Suprapubic skin (tissue), 4 donors: ENCODE measurements around the genes IDH3B, TMEM239 and ITPA.

DNA sequence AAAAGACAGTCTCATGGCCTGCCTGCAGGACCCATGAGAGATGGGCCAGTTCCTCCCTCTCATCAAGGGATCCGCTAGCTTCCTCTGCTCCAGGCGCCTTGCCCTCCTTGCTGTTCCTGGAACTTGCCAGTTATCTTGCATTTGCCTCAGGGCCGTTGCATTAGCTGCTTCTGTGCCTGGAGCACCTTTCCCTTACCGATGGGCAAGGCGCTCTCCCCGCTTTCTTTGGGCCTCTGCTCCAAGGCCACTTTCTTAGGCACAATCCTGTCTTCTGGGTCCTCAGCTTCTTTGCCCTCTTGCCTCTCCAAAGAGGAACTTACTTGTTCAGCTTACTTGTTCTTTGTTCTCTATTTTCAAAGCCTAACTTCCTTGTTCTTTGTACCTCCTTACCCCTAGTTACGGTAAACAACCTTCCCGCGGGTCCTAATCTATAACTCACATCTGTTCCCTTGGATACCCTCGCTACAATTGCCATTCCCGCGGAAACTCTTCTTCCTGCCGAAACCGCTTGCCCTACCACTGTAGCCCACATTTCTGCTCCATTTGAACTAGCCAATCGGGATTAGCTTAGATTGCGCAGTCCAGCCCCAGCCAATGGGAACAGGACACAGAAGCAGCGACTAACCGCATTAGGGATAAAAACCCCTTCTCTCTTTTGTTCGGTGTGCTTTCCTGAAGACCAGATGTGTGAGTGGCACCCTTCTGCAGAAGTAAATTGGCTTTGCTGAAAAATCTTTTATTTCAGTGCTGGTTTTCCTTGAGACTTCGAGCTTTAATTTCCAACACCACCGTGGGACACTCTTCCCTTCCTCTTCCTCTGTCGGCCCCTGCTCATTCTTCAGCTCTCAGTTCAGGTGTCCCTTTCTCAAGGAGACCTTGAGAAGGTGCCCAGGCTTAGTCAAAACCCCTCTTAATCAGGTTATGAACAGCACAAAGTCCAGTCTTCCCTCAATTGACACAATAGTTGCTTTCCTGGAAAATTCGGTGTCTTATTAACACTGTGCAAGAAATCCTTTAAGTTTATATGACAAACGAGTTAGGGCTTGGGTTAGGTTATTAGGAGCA lies 1.1 kb upstream of the NSFL1C start:
- PRO-cap: unidirectional peak, plus-strand start at position 665 of the sequence
- RAMPAGE, long total RNA, 4 experiments: no peak in any of the 4 experiments

DNA sequence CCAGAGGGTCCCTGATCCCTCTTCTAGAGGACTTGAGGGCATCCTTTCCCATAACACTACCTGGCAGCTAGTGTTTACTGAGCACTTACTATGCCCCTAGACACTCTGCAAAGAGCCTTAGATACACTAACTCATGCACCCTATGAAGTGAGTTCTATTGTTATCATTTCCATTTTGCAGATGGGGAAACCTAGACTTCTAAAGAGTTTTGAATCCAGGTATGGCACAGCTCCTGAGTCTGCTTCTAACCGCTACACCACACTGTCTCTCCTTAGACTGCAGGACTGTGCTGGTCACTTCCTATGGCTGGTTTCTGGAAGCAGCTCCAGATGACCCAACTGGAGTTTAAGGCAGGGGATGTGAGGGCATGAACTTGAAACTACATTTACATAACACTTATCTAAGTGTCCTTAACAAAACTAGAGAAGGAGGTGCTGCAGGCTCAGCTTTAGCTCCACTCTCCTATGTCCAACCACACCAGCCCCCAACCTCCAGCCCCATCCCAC lies 2.2 kb upstream of the NSFL1C start:
- PRO-cap: no peak
- RAMPAGE, long total RNA, 4 experiments: no peak in any of the 4 experiments

DNA sequence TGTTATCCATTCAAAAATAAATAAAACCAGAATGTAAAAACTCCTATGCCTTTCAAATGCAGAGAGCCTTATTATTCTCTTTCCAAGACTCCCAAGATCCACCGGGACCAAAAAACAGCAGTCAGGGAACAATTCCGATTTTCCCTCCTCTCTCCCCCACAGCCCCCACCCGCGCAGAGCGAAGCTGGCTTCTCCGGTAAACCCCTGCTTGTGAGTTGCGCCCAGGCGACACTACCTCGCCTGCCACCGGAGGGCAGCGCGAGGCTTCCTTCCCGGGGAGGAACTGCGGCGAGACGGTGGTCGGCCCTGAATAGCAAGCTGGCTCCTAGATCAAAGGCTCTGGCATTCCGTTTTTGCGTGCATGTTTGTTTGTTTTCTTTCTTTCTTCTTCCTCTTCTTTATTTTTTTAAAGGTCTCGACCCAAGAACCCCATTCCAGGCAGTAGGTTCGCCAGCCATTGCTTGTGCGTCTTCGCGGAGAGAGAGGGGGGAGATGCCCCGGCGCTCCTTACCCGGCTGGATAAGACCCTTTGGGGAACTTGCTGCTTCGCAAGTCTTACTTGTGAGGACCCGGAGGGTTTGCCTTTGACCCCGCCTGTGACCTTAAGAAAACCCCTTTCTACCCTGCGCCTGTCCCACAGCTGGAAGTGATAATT lies 92.8 kb upstream of the SIRPA start:
- PRO-cap: no peak
- RAMPAGE, long total RNA, 4 experiments: no peak in any of the 4 experiments

GRCh38 chr20:1839824-1840529 lies 55.2 kb upstream of the SIRPA start:
- PRO-cap: unidirectional peak, plus-strand start at chr20:1840086
- RAMPAGE, long total RNA, 4 experiments: start-site peak on the plus strand in 1 of 4 experiments, at chr20:1839994-1840088 at its widest, 21 reads per replicate

DNA sequence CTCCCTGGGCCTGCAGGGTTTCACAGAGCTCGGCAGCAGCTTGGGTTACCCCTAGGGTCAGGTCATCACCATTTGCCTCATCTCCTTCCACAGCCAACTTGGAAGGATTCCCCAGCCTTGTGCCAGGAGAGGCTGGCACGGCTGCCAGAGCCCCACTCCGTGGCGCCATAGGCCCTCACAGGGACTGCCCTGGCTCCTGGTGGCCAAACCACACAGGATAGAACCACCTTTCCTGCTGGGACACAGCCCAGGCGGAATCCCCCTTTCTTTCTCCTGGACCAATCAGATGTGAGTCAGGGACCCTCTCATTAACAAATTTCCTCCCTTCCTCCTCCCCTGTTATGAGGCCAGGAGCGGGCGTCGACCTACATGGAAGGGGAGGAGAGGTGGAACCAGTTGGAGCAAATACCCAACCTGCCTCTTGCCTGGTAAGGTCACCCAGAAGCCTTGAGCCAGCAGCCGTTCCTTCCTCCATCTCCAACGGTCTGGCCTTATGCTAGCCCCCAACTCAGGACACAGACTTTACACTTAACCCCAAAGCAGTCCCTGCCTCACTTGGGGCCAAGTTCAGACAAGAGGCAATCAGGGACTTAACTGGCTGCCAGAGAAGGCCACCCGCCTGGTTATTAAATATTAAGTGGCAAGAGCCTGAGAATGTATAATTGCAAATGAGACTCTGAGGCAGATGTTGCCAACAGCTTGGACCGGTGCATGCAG lies 13.6 kb upstream of the SIRPA start:
- PRO-cap: no peak
- RAMPAGE, long total RNA, 4 experiments: no peak in any of the 4 experiments

GRCh38 chr20:2147649-2148394 lies 46.2 kb downstream of the STK35 start:
- PRO-cap: no peak
- RAMPAGE, long total RNA, 4 experiments: no peak in any of the 4 experiments

DNA sequence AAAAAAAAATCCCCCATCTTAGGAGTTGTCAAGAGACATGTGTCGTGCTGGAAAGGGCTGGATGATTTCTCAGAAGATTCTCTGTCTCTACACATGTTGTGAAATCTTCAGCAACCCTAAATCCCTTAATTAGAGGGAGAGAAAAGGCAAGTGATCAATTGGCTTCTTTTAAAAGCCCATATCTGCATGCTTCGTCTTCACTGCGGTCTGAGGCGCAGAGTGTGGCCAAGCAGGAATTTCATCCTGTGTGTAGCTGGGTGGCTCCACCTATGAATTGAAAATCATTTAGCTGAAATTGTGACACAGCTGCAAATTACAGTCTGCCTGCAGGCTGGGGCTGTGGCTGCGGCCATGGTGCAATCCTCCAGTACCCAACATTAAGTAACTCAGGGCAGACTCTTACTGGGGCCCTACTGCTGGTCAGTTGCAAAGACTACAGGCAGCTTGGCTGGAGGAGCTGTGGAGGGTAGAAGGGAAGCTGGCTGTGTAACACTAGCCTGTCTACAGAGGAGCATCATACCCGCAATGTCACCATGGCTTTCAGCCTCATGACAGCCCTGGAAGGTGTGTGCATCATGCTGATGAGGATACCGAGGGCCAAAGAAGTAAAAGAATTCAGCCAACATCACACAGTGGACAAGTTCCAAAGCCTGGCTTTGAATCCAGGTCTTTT lies 3.1 kb upstream of the TGM3 start:
- PRO-cap: no peak
- RAMPAGE, long total RNA, 4 experiments: no peak in any of the 4 experiments

DNA sequence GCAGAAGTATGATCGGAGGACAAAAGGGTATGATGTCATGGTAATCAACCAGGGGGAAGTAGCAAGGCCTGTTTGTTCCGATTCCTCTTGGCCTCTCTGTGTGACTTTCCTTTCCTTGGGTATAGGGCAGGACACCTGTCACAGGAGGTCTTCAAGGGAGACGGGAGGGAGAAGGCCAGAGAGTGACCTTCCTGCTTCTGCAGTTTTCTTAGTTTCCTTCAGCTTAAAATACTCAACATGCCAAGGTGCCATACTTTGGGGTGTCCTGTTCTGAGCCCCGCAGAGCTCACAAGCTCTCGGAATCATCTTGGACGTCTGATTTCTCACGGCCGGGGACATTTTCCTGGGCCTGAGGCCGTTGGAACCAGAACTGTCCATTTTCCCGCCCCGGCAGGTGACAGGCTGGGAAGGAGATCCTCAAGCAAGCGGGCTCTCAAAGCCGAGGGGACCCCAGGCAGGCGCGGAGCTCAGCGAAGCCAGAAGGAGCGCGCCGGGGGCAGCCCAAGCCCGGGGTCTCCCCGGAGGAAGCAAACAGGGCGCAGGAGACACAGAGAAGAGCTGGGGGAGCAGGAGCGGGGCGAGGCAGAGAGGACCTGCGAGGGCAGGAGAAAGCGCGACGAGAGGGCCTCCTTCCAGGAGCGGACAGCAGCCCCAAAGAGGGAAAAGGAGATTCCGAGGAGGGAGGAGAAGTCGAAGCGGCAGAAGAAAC lies 21.8 kb downstream of the TMC2 start:
- PRO-cap: no peak
- RAMPAGE, long total RNA, 4 experiments: no peak in any of the 4 experiments

DNA sequence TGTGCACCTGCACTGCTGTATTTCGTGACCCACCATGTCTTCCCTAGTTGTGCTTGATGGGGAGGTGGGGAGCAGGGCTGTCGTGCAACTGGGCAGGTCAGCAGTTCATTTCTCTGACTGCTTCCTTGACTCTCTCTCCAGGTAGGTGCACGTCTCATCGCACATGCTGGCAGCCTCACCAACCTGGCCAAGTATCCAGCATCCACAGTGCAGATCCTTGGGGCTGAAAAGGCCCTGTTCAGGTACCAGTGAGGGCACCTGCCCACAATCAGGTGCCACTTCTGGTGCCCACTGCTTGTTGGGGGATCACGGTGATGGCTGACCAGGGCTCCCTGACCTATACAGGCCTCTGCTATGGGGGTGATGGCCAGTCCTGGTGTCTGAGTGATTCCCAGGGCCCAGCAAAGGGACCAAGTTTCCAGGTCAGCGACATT lies 3.4 kb downstream of the NOP56 start:
- PRO-cap: no peak
- RAMPAGE, long total RNA, 4 experiments: no peak in any of the 4 experiments

DNA sequence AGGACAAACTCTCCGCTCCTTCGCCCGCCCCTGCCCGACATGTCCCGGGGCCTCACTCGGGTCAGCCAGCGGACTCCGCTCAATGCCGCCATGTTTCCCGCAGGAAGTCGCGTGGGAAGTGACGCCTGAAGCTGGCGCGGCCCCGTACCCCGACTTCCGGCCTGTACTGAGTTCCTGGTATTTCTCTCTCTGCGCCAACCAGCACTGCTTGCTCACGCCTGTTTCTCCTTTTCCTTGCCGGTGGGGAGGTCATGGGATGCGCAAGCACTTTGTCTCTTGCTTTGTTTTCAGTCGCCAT lies at the start of gene IDH3B:
IDH3B (minus strand) TSS at position 120 of the 298 bp plus-strand sequence.
- PRO-cap: bidirectional peak, plus-strand start at position 234 of the sequence, minus-strand start at position 92 of the sequence
- RAMPAGE, long total RNA, 4 experiments: start-site peak on the minus strand in 4 of 4 experiments, centred at positions 102 to 105 of the sequence, 96 to 676 reads per replicate

- PRO-cap: no peak
- RAMPAGE, long total RNA, 4 experiments: no peak in any of the 4 experiments
Observed at GRCh38 chr20:2693756-2694469, 1.3 kb downstream of the EBF4 start.

DNA sequence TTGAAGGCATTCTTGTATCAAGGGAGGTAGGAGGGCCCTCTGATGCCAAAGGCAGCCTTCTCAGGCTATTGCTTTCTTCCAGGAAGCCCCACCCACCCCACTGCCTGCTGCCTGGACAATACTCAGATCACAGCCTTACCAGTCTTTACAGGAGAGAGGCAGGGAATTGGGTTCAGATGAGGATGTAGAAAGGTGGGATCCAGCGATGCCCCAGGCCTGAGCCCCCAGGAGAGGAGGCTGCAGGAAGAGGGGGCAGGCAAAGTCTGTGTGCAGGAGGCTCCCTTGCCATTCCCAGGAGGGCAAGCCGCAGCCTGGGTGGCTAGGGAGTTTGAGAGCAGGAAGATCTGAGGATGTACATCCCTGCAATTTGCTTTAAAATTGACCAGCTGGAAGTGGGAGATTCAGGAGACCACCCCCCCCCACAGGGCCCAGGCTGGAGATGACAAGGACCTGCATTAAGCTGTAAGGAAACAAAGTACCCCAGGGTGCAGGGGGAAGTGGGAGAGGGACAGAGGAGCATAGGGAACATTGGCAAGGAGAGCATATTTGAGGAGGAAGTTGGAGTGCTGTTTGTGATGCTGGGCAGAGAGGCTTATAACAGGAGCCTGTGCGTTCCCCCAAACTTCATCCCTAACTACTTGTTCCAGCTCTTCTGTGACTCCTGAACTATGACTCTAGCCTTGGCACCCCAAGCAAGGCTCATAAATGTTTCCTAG lies 45.7 kb downstream of the CPXM1 start:
- PRO-cap: no peak
- RAMPAGE, long total RNA, 4 experiments: no peak in any of the 4 experiments

DNA sequence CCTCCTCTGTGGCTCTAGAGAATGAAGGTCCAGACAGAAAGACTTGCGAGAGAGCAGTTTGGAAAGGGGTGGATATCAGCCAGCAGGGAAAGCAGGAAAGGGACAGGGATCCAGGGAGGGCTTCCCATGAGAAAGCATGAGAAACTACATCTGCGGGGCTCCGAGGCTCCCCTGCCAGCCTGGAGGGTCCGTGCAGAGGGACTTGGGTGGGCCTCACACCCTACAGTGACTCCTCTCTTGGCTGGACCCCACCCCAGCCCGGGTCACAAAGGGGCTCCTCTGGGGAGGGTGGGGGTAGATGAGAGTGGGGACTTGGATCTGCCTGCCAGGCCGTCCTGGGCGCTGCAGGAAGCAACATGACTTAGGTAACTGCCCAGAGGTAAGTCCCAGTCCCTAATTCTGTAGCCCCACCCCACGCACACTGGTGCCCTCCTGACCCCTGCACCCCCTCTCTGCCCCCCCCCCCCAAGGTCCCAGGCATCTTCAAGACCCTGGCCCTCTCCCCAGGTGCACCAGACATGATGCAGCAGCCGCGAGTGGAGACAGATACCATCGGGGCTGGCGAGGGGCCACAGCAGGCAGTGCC lies at the start of gene TMEM239:
TMEM239 (plus strand) TSS at position 328 of the 586 bp plus-strand sequence.
- PRO-cap: no peak
- RAMPAGE, long total RNA, 4 experiments: no peak in any of the 4 experiments

- PRO-cap: no peak
- RAMPAGE, long total RNA, 4 experiments: no peak in any of the 4 experiments
Observed at GRCh38 chr20:2851932-2852374, 11.4 kb downstream of the VPS16 start.

DNA sequence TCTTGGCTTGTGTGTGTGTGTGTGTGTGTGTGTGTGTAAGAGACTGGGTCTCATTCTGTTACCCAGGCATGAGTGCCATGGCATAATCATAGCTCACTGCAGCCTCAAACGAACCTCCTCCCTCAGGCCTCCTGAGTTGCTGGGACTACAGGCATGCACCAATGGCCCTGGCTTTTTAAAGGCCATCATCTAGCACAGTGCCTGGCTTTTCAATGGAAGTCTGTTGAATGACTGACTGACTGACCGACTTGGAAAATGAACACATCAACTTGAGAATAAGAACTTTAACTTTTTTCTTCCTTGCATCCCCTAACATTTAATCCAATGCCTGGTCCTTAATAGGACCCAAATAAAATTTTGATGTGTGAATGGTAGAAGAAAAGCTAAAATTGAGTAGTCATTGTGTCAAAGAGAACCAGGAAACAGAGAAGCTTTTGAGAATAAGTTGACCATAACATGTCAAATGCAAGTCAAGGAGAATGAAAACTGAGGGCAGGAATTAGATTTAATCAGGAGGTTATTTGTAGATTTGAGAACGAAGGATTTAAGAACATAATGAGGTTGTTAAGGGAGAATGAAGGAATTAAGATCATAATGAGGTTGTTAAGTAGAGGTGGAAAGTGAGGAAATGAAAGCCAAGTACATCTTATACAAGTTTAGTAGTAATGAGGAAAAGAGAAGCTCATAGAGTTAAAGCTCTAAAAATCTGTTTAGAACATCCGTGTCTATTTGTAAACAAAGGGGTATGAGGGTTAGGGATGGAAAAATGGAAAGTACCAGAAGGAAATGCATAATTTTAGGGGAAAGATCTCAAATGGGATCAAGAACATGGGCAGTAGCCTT lies 58.7 kb downstream of the PTPRA start:
- PRO-cap: no peak
- RAMPAGE, long total RNA, 4 experiments: start-site peak on the plus strand in 1 of 4 experiments, centred at position 504 of the sequence, 18 reads per replicate

DNA sequence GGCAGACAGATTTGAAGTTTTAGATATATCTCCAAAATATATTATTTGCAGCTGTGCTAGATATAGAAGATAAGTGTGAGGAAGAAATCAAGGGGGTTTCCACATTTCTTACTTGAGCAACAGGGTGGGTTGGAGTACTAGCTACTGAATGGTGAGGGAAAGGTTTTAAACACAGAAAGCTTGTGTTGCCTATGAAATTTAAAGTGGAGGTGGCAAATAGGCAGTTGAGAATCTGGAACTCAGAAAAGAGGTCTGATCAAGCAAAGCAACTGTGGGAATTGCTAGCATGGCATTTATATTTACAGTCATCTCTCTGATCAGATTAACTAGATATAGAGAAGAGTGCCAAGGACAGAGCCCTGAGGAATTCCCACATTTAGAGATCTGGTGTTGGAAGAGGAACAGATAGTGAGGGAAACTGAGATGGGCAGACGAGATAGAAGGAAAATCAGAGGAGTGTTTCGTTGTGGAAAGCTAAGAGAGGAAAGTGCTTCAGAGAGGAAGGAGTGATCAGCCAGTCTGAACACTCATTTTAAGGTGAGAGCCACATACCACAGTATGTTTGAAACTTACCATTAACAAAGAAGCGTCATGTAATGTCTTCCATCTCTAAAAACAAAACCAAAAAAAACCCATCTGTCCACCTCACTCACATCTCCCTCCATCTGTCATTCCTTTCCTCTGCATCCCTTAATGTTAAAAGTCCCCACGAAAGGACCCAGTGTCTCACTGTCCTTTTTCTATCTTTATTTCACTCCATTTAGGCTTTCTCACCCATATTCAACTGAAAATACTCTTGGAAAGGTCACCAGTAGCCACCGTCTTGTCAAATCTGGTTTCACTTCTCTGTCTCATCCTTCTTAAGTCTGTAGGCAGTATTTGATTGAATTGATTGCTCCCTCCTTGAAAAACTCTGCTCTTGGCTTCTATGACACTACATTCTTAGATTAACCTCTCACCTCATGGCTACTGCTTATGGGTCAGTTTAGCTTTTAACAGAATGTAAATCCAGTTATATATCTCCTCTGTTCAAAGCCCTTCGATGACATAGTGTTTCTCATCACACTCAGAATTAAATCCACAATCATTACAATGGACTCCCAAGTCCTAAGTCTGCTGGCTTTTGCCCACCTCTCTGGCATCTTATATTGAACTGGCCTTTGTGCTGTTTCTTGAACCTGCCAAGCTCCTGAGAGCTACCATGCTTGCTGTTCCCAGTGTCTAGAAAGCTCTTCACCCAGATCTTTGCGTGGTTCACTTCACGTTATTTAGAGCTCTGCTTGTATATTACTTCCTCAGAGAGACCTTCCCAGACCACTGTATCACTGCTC lies 59.4 kb upstream of the GNRH2 start:
- PRO-cap: no peak
- RAMPAGE, long total RNA, 4 experiments: no peak in any of the 4 experiments

DNA sequence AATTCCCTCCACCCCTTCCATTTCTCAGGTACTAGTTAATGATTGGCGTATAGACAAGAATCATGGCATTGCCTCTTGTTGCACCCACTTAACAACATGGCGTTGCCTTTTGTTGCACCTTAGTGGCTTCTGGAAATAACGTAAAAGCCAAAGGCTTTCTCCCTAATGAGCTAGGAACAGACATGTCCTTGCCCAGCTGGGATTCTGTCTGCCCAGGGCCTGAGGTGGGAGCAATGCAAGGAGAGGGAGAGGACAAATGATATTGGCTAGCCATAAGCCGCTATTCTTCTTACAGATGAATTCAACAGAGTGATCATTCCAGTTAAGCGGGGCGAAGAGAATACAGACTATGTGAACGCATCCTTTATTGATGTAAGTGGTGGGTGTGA lies 16.6 kb upstream of the GNRH2 start:
- PRO-cap: no peak
- RAMPAGE, long total RNA, 4 experiments: start-site peak on the plus strand in 1 of 4 experiments, centred at position 337 of the sequence, 31 reads per replicate

DNA sequence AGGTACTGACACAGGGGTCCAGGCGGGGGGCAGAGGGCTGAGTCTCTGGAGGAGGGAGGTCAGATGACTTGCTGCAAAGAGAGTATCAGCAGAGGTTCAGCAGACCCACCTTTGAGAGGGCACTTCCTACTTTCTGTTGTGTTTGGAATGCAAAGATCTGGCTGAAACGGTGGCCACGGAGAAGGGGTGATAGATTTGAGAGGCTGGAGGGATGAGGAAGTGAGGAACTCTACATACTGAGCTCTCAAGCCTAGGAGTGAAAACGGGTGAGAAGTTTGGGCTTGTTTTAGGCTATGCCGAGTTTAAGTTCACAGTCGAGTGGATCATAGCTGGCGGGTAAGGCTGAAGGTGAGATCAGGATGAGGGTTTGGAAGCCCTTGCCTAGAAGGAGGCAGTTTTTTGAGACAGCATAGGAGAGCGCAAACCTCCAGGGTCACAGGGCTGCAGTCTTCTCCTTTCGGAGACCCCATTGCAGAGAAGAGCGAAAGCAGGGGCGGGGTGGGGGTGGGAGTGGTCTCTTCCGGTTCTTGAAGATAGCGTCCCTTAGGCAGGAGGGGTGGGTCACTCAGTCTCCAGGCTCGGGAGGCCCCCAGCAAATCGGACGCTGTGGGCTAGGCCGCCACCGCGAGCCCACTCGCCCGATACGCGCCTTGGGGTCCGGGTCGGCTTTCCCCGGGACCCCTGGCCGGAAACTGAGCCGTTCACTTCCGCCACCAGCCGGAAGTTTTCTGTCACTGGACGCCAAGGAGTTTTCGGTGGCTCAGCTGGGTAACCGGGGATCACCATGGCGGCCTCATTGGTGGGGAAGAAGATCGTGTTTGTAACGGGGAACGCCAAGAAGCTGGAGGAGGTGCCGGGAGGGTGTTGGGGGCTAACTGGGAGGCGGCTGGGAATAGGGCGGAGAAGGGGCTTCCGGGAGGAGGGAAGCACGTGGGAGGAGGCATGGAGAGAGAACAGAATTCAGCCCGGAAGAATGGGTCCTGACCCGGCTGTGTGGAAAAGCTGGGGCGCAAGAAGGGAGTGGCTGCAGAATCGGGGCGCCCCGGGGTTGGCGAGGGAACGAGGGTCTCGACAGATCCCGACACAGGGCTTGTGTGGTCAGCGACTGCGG lies at the start of gene ITPA:
ITPA (plus strand) TSS at position 731 of the 1,111 bp plus-strand sequence.
- PRO-cap: bidirectional peak, plus-strand start at position 734 of the sequence, minus-strand start at position 636 of the sequence
- RAMPAGE, long total RNA, 4 experiments: start-site peak on the plus strand in 3 of 4 experiments, centred at positions 735 to 764 of the sequence, 18 to 76 reads per replicate; start-site peak on the minus strand in 1 of 4 experiments, centred at position 695 of the sequence, 7 reads per replicate

- PRO-cap: no peak
- RAMPAGE, long total RNA, 4 experiments: no peak in any of the 4 experiments
Observed at GRCh38 chr20:3237864-3238504, 1.0 kb downstream of the SLC4A11 start.

DNA sequence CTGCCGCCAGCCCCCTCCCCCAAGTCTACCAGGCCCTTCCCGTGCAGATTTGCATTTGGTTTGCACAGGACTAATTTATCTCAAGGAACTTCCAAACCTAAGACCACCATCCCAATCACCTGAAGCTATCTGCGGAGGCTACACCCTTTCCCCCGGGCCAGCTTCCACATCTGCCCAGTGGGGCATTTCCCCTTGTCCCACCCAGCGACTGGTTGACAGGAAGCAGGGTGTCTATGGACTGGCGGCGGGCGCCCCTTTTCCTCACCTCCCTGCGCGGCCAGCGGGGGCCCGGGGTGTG lies 9.3 kb upstream of the SLC4A11 start:
- PRO-cap: no peak
- RAMPAGE, long total RNA, 4 experiments: no peak in any of the 4 experiments